NALM6 (cell line): Measurements from ENCODE around the gene MBP.

- PRO-cap: no peak
Observed at GRCh38 chr18:77104633-77105531, 27.7 kb downstream of the MBP start.

DNA sequence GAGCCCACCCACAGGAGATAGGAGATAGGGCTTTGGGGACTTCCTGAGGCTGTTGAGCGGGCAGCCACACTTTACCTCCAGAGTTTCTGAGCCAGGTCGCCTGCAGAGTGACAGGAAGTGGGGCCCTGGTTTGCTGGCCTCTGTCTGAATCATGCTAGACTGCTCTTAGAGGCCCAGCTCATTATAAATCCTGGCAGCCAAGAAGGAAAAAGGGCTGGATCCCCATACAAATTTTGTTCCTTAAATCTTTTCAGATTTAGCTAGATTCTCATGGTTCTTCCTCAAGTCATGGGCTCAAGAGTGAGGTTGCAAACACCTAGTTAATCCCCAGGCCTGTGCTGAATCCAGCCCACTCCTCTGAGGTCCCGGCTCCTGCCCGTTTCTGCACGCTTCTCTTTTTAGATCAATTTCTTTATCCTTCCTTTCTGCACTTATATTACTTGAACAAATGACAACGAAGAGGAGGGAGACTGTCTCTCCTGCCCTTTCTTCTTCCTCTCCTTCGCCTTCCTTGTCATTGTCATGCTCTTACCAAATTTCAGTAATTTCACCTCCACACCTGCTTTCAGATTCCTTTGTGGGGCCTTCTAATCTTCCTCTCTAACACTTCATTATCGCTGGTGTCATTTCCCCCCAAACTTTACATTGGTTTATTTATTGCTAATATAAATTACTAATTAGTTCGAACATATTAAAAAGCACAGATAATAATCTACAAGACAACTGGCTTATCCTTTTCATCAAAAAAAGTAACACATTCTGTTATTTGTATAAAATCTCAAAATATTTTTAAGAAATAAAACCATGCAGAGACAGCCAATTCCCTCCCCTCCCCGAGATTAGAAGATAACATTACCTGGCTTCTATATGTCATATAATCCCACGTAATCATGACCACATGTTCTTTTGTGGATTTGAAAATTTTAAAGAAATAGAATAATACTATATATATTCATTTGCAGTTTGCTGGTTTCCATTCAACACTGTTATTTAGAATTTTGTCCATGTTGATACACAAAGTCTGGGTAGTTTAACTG lies 7.6 kb downstream of the MBP start:
- PRO-cap: no peak

DNA sequence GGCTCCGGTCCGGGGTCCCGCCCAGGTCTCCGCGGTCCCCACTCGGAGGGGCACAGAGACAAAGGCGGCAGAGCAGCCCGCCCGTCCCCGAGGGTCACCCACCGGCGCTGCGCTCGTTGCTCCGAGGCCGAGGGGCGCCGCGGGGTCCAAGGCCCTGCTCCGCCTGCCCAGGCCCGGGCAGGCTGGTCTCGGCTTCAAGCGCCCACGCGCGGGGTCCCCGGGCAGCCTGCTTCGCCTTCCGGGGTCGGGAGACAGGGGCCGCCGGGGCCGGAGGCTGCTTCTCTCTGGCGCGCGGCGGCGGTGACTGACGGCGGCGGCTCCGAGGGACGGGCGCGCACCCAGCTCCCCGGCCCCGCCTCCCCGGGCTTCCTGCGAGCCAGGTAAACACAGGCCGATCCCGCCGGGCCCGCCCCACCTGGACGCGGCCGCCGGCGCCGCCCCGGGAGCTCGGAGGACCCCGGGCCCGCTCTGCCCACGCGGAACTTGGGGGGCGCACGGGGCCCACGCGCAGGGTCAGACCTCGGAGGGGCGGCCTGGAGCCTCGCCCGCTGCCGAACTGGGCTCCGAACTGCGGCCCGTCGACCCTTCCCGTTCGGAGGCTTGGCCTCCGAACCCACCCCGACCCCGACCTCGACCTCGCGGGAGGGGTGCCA lies at the start of gene MBP:
TSS of gene MBP (minus strand) at position 306 of the 653 bp plus-strand sequence.
- PRO-cap: bidirectional peak, plus-strand start at position 41 of the sequence, minus-strand start outside the sequence; bidirectional peak, plus-strand start at position 281 of the sequence, minus-strand start at position 306 of the sequence

DNA sequence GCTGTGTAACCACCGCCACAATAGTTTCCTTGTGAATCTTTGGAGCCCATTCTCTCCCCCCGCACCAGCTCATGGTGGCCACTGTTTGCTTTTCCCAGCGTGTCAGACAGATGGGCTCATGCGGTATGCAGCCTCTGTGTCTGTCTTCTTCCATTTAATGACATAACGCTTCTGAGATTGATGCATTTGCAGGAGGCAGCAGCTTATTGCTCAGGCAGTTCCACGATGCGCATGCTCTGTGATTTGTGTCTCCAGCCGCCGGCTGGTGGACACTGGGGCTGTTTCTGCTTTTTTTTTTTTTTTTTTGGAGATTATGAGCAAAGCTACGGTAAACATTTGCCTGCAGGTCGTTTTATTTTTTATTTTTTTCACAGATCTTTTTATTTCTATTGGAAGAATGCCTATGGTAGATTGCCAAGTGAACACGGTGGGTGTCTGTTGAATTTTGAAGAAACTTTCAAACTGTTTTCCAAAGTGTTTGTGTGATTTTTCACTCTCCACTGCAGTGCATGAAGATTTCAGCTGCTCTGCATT lies 117.8 kb downstream of the GALR1 start:
- PRO-cap: no peak

GRCh38 chr18:78643022-78643498 lies 336.6 kb upstream of the SALL3 start:
- PRO-cap: no peak

DNA sequence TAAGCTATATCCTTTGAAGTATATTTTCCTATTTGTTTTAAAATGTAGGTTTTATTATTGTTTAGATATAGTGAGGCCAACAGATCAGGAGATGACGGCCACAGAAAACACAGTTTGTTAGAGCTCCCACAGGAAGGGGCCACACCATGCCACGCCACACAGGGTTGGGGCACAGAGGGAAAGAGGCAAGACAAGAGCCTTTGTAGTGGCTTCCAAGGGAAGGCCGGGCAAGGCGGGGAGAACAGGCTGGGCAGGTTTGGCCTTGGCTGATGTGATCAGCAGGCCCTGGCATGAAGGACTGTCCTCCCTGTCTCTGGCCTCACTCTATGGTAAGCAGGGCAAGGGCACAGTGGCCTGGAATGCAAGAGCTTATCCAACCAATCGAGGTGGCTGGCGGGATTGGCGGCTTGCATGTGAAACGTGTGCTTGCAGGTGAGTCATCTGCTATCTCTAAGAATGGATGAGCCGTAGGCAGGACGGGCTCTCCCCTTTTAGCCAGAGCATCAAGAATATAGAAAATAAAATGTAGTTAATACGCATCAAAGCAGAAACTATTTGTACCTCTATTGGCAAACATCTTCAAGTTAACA lies 6.4 kb upstream of the ATP9B start:
- PRO-cap: no peak

GRCh38 chr18:79068129-79068923 lies 868 bp upstream of the ATP9B start:
- PRO-cap: no peak

- PRO-cap: no peak
Observed at GRCh38 chr18:79382856-79383059, 13.0 kb upstream of the NFATC1 start.

- PRO-cap: no peak
Observed at GRCh38 chr18:79401721-79402349, 6.1 kb downstream of the NFATC1 start.

- PRO-cap: no peak
Observed at GRCh38 chr18:79402350-79403091, 6.8 kb downstream of the NFATC1 start.

- PRO-cap: no peak
Observed at GRCh38 chr18:79588508-79589522, 90.8 kb upstream of the CTDP1 start.

GRCh38 chr18:79678577-79679613 lies 708 bp upstream of the CTDP1 start:
- PRO-cap: bidirectional peak, plus-strand start at chr18:79679068, minus-strand start at chr18:79679013; bidirectional peak, plus-strand start at chr18:79679167, minus-strand start at chr18:79679103; bidirectional peak, plus-strand start at chr18:79679444, minus-strand start at chr18:79679257

DNA sequence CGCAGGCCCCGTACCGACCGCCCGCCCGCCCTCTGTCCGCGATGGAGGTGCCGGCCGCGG lies 134 bp downstream of the CTDP1 start:
- PRO-cap: no peak

- PRO-cap: no peak
Observed at GRCh38 chr18:79681433-79682227, 2.0 kb downstream of the CTDP1 start.

GRCh38 chr18:79695809-79696288 lies 16.2 kb downstream of the CTDP1 start:
- PRO-cap: no peak

- PRO-cap: no peak
Observed at GRCh38 chr18:79707092-79707900, 27.7 kb downstream of the CTDP1 start.

DNA sequence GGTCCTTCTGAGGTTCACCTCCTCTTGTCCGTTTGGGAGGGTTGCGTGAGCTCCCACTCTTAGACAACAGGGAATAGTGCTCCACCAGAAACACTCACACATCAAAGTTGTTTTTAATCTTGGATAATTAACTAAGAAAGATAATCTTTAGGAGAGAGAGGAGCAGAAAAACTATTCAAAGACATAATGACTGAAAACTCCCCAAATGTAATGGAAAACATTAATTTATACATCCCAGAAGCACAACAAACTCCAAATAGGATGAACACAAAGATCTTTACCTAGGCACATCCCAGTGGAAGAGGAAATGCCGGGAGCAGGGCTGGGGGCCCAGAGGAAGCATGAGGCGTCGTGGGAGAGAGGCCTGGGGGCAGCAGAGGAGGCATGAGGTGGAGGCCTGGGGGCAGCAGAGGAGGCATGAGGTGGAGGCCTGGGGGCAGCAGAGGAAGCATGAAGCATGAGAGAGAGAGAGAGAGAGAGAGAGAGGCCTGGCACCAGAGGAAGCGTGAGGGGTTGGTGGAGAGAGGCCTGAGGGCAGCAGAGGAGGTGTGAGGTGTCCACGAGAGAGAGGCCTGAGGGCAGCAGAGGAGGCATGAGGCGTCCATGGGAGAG lies 55.9 kb upstream of the KCNG2 start:
- PRO-cap: no peak

DNA sequence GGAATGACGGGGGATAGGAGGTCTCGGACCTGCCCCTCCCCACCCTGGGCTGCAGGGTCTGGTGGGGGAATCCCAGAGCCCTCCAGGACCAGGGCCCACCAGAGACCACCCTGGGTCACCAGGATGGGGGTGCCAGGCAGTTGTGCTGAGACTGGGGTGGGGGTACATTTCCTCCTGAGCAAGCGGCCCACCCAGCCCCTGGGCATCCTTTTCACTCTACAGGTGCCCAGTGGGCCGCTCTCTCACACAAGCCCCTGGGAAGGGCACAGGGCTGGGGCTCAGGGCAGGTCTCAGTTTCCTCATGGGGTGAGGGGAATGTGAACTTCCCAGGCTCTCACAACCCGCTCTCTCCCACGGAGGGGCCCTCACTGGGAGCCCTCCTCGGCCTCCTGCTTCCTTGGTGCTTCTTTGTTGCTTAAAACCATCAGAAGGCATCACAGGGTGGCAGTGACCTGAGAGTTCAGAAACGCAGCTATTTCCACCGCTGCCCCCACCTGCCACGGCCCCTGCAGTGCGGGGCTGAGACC lies 50.2 kb downstream of the SLC66A2 start:
- PRO-cap: no peak

- PRO-cap: no peak
Observed at GRCh38 chr18:79926887-79927627, 24.4 kb downstream of the SLC66A2 start.

GRCh38 chr18:79934331-79935294 lies 16.8 kb downstream of the SLC66A2 start:
- PRO-cap: no peak